SK-N-MC (cell line): ENCODE results near the genes RAF1 and RPL32.

GRCh38 chr3:10225795-10226805 lies 22.2 kb upstream of the TATDN2 start:
- RRBS = no CpG with 5 or more reads among the region's 21 CpGs

DNA sequence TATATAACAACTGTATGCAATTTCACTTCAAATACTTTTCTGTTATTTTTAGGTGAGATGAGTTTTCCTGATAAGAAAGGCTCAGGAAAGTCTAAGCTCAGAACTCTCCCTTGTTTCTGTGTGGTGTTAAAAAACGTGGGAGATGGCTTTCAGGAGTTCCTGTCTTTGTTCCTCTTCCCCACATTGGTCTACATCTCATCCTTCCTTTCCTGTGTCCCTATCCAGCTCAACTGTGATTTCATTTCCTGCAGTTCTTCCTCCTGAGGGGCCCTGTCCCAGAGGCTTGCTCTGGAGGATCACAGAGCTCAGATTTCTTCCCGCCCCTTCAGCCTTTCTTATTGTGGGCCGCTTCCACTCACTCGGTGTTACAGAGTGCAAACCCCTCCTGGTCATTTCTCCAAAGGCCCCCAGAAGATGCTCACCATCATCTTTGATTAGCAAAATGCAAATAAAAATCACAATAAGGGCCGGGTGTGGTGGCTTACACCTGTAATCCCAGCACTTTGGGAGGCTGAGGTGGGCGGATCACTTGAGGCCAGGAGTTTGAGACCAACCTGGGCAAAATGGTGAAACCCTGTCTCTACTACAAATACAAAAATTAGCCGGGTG lies 11.1 kb downstream of the SEC13 start:
- RRBS = no CpG with 5 or more reads among the region's 7 CpGs

GRCh38 chr3:10474260-10474795 lies 31.1 kb downstream of the ATP2B2 start:
- RRBS = no CpG with 5 or more reads among the region's 6 CpGs

DNA sequence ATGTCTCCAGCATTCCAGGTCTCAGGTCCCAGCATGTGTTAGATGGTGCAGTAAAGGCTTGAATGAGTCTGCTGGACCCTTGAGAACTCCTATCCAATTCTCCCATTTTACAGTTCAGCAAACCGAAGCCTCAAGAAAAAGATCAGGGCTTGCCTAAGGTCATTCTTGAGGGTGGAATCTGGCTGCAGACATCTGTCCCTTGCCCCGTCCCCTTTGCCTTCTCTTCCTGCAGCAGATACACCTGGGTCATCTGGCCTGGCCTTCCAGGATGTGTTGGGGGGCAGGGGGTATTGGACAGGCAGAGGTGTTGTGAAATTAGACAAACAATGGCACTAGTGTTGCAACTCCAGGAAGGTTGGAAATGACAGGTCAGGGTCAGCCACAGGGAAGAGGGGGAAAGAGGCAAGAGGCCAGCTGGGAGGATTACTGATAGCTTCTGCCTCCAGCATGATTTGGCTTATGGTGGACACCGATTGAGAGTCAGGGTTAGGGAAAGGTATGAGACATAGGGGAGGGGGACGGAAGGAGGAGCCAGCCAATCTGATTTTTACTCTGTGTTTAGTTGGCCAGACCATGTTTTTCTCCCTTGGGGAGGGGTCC lies 3.2 kb upstream of the ATP2B2 start:
- RRBS = no CpG with 5 or more reads among the region's 4 CpGs

DNA sequence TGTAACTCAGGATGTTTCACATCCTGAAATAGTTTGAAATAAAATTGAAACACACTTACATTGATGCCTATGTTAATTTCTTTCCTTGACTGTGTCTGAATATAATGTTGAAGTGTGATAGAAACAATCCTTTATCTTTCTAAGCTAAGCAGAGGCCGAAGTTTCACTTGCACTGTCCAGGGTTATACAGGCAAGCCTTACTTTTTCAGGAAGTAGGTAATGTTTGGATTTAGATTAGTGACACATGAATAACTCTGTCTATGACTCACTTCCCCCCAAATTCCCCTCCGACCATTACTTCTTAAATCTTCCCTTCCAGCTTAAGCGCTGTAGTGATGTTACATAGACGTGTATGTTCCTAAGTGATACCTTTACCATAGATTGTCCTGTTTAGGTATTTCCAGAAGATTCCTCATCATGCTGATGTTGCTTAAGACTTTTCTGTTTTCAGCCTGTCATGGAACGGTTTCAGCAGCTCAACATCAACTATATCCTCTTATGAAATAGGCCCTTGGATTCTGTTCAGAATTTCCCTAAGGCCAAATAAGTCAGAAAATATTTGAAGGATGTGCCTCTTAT lies 16.9 kb downstream of the ATG7 start:
- RRBS = no CpG with 5 or more reads among the region's 5 CpGs

DNA sequence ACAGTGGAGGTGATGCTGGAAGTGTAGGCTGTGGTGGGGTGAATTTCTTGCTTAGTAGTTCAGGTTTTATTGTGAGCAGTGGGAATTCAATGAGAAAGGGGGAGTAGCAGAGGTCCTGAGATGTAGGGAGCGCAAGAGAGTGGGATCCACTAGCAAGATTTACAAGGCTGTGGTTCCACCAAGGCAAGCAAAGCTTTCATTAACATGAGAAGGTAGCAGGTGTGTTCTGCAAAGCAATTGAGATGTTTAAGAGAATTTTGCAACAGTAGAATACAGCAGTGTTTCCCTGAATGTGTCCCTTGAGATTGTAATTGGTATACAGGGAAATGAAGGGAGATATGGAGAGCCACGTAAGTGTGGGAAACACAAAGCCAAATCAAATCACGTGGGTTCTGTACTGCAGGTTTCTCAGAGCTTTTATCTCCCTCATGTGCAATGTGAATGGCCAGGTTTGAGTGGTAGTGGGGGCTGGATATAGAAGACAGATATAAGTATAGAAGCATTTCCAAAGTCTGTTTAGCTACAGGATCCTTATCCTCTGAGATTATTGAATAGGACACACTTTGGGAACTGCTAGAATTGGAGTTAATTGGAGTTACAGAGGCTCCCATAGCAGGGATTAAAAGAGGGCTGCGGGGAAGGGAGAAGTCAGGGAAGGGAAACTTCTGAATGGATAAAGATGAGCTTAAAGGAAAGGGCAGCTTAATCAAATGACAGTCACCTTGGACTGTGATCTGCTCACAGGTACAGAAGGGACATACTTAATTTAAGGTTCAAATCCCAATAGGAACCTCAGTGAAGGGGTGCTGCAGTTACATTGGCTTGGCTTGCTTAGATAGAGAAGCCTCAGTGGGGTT lies 67.5 kb downstream of the ATG7 start:
- RRBS = no CpG with 5 or more reads among the region's 4 CpGs

DNA sequence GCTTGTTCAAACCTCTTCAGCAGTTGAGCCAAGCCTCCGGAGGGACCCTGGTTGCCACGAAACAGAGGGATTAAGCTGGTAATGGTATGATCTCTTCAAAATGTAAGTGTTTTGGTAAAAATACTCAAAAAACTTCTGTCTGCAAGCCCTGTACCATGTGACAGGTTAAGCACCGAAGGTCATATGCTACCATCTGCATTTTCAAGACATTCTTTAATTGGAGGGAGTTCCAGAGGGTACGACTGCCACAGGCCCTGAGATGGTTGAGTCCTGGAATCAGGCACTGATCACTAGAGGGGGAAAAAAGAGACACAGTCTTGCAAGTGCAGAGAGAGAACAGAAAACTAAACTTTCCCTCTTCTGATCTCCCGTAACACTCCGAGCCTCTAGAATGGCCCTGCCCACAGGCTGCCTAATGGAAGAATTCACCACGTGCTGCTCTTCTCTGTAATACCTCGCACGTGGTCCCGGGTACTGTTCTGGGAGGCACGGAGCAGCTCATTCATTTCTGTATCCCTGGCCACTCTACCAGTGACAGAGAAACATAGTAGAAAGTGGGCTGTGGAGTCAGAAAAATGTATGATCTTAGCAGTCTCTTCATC lies 30.5 kb downstream of the VGLL4 start:
- RRBS = no CpG with 5 or more reads among the region's 11 CpGs

DNA sequence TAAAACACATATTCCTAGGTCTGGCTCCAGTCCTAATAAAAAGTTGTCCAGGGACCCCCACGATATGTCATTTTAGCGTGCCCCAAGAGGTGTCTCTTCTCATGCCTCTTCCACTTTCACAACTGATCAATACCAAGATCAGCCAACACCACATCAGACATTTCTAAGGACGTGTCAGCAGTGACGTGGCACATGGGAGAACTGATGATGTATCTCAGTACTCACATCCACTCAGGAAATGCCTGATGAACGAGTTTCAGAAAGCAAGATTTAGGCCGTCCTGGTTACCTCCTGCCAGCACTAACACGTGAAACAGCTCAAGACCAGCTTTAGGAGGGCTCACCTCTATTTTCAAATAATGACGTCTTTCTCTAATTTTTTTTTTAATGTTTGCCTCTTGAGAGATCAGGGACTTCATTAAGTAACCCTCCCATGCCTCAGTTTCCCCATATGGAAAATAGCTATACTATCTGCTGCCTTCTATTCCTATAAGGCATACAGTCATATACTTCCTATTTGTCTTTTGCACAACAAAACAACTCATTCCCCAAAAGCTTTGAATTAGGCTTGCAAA lies 19.5 kb downstream of the VGLL4 start:
- RRBS = no CpG with 5 or more reads among the region's 8 CpGs

GRCh38 chr3:11634007-11634924 lies 9.4 kb downstream of the VGLL4 start:
- RRBS = no CpG with 5 or more reads among the region's 21 CpGs

GRCh38 chr3:12148109-12148777 lies 10.5 kb downstream of the TIMP4 start:
- RRBS = no CpG with 5 or more reads among the region's 4 CpGs

GRCh38 chr3:12316357-12316659 lies 27.4 kb downstream of the PPARG start:
- RRBS = no CpG with 5 or more reads among the region's 3 CpGs

GRCh38 chr3:12322803-12323502 lies 34.1 kb downstream of the PPARG start:
- RRBS = no CpG with 5 or more reads among the region's 4 CpGs

DNA sequence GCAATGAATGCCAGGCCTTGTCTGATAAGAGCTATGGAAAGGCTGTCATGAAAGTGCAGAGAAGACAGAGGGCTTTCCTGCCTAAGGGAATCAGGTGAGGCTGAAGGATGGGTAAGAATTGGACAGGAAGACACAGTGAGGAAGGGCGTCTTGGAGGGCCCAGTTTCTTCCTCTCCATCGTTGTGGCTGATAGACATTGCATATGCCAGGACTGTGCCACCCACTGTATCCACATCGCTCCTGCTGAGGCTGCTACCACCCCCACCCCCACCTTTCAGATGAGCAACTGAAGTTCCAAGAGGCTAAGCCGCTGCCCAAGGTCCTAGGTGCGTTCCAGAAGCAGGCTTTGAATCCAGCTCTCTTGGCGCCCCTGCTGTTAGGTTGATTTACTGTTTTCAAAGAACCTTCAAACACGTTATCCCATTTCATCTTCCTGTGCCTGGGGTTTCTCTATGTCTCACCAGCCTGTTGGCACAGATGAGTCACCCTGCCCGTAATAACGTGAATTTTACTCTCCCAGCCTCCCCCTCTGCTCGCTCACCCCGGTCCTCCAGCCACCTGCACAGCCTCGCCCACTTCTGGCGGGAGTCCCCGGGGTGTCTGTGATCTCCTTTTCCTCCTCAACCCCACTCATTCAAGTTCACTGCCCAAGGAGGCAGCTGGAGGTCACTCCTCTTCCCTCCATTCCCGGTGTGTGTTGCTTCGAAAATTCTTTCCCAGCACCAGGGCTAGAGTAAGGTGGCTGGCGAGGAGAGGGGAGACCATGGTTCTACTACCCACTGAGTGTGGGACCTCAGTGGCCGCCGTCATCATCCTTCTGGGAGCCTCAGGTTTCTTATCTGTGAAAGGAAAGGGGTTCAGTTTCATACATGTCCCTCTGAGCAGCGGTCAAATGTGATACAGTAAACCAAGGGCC lies 13.0 kb upstream of the TSEN2 start:
- RRBS = 43% methylated on average over 5 of the region's 20 CpGs

- RRBS = no CpG with 5 or more reads among the region's 1 CpG
Measured at GRCh38 chr3:12481383-12481822, 2.9 kb upstream of the TSEN2 start.

GRCh38 chr3:12663309-12664408 lies at the start of gene RAF1:
Gene RAF1, minus strand, starts transcription at chr3:12664117.
- RRBS = under 1% methylated on average over 24 of the region's 97 CpGs

DNA sequence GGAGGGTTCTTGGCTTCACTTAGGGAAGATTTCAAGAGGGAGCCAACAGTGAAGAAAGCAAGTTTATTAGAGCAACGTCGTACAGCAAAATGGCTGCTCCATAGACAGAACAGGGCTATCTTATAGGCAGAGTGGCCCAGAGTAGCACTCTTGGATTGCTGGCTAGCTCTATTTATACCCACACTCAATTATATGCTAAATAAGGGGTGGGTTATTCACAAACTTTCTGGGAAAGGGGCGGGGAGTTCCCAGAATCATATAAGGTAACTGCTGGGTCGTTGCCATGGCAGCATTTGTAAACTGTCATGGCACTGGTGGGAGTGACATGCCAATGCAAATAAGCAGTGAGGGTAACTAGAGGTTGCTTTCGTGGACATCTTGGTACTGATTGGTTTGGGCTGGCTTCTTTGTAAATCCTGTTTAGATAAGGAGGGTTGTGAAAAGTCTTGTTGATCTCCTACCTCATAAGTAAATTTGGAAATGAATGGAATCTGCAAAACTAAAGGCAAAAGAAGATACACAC lies 14.0 kb upstream of the CAND2 start:
- RRBS = no CpG with 5 or more reads among the region's 5 CpGs

DNA sequence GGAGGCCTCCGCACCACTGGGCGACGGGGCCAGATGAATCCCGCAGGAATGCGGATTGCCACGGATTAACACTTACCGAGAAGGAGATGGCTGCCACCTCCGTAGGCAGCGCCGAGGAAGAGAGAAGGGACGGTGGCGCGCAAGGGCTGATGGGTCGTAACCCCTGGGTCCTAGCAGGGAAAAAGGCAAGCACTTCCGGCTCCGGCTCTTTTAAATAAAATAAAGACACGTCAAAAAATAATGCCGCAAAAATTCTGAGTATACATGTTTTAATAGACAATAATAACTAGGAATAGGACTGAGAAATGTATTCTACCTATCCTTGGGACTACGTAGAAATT lies at the start of gene RPL32:
TSS of gene RPL32 (minus strand) at position 148 of the 341 bp plus-strand sequence.
- RRBS = no CpG with 5 or more reads among the region's 19 CpGs

- RRBS = no CpG with 5 or more reads among the region's 11 CpGs
Measured at GRCh38 chr3:12895937-12896524, 54.7 kb upstream of the RPL32 start.

- RRBS = no CpG with 5 or more reads among the region's 17 CpGs
Measured at GRCh38 chr3:12903199-12903807, 61.9 kb upstream of the RPL32 start.

DNA sequence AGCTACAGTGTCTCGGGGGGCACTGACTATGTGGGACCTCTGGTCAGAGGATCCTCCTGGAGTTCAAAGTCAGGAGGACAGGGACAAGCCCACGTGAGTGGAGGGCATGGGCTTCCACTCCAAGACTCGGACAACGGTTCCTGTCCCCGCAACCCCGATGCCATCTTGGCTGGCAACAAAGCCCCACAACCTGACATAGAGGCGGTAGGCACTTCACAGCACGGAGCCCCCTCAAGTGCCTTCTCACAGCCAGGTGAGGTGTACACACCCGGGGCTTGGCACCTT lies 70.3 kb upstream of the RPL32 start:
- RRBS = no CpG with 5 or more reads among the region's 9 CpGs